ENCODE measurements around the genes SLC12A9 and IFT22.

GRCh38 chr7:100835586-100836859 is 8.7 kb upstream of the EPHB4 start:
- PRO-cap = no peak
- RAMPAGE, long total RNA = no peak

DNA sequence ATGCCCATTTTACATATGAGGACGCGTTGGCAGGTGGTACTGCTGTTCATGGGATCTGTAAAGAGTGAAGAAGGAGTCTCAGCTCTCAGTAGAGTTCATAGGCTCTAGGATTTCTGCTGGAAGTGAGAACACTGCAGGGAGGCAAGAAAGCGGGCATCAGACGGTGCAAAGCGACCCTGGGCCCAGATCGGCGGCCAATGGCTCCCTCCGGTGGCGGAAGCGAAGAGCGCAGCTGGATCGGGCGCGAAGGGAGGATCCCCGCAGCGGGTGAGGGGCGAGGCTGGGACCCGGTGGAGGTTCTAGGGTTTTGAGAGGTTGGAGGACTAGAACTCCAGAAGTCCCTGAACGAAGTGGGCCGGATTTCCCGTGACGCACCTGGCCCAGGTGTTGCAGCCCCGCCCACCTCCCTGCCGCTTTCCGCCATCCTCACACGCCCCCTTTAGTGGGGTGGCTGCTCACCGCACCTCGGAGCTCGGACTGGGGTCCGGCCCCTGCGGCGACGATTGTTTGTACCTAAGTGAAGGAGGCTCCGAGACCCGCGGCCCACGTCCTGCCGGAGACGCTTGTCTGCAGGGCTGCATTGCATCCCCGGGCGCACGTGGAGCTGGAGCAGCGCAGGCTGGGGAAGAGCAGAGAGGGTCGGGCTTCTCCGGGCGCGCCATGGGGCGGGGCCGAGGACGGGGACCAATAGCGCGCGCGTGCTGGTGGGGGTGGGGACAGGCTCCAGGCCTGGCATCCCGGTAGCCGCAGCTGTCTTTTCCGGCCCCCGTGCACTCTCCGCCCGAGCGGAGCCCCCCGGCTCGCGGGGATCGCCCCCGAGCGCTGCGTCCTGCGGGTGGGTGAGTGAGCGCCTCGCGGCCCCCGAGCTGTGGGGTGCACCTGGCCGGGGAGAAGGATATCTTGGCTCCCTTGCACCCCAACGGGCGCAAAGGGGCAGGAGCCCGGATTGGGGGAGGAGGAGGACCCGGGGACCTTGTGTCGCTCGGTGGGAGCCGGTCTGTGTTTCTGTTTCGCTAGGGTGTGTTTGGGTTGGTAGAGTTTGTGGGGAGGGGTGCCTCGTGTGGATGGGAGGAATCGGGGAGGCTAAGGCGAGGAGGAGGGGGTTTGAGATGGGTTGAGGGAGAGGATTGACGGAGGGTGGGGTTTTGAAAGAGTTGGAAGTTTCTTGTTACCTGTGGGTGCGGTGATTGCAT is at the start of gene SLC12A9:
Gene SLC12A9, plus strand, starts transcription at position 713 of the 1,193 bp plus-strand sequence.
- PRO-cap = bidirectional peak, plus-strand start at position 719 of the sequence, minus-strand start at position 621 of the sequence
- RAMPAGE, long total RNA = start-site peak on the minus strand centred at position 628 of the sequence, 35 bp wide, 27 reads; start-site peak on the plus strand centred at position 767 of the sequence, 117 bp wide, 55 reads

DNA sequence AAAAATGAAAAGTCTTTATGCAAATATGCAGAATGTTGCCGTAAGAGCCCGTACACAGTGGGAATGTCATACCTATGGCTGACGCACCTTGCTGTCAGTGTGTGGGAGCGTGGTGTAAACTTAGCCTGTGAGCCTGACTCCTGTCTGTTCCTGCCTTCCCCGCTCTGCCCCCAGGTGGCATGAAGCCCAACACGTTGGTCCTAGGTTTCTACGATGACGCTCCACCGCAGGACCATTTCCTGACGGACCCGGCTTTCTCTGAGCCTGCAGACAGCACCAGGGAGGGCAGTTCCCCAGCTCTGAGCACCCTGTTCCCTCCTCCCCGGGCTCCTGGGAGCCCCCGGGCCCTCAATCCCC is 1.7 kb upstream of the TRIP6 start:
- PRO-cap = no peak
- RAMPAGE, long total RNA = no peak

GRCh38 chr7:100865902-100866766 is 1.1 kb upstream of the TRIP6 start:
- PRO-cap = unidirectional peak, plus-strand start at chr7:100866168; unidirectional peak, plus-strand start at chr7:100866221
- RAMPAGE, long total RNA = start-site peak on the plus strand at chr7:100866081-100866197, 19 reads

DNA sequence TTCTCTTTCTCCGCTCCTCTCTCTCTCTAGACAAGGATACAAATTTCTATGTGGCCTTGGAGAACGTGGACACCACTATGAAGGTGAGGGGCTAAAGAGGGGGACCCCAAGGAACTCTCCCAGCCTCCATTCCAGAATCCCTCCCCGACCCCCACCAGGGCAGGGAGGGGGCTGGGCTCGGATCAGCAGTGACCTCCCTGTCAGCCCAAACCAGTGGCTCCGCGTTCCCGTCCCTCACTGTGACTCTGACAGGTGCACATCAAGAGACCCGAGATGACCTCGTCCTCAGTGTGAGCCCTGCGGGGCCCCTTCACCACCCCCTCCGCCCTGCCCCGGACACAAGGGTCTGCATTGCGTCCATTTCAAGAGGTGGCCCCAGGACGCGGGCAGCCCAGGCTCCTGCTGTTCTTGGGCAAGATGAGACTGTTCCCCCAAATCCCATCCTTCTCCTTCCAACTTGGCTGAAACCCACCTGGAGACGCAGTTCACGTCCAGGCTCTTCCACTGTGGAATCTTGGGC is 2.4 kb upstream of the MUC12 start:
- PRO-cap = no peak
- RAMPAGE, long total RNA = no peak

- PRO-cap = no peak
- RAMPAGE, long total RNA = no peak
Observed at GRCh38 chr7:100968543-100969108, 739 bp upstream of the MUC12 start.

DNA sequence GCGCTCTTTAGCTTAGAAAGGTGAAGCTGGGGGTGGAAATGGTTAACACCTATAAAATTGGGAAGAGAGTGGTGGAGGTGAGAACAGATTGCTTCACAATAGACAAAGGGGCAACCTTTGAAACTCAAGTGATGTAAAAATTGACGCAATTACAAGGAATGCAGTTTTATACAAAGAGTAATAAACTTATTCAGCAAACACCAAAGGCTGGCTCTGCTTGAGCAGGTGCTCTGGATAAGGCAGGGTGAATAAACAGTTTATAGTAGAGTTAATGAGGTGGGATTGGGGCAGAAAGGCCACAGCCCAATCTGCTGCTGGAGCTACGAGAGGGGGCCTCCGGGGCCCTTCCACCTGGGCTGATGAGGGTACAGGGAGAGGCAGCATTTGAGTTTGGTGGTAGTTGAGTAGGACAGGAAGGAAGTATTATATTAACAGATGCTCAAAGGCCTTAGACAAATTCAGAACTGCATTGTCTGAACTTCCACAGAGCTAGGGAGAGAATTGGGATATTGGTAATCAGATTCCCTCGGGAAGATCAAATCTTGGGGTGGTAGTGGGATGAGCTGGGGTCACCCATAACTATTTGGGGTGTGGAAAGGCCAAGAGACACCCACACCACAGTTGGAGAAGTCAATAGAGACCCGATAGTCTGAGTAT is 6.1 kb downstream of the MUC12 start:
- PRO-cap = no peak
- RAMPAGE, long total RNA = no peak

GRCh38 chr7:101232906-101233854 is 4.4 kb downstream of the CLDN15 start:
- PRO-cap = no peak
- RAMPAGE, long total RNA = no peak

- PRO-cap = no peak
- RAMPAGE, long total RNA = no peak
Observed at GRCh38 chr7:101235723-101235999, 1.9 kb downstream of the CLDN15 start.

DNA sequence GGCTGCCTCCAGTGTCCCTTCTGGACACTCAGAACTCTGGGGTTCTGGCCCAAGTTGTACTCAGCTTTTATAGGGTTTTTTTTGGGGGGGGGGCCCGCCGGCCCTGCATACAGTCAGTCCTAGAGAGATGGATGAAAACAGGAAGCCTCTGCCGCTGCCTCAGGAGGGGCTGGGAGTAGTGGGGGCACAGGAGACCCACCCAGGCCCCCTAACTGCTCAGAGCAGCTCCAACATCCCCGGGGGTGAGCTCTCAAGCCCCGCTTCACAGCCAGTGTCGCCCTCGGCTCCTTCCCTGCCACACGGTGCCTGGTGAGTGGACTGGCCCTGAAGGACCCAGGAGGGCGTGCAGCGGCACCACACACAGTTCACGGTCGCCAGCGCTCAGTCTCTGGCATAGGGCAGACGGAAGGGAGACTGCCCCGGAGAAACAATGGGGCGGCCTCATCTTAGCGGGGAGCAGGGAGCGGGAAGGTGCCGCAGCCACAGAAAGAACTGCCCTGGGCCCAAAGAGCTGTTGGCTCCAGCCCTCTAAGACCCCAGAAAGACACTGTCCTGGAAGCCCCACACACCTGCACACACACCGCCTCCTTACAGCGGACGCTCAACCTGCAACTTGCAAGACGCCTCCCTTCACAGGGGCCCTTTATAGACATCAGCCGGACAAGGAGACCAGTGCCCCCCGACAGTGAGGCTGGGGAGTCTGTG is 1.3 kb downstream of the CLDN15 start:
- PRO-cap = no peak
- RAMPAGE, long total RNA = no peak

DNA sequence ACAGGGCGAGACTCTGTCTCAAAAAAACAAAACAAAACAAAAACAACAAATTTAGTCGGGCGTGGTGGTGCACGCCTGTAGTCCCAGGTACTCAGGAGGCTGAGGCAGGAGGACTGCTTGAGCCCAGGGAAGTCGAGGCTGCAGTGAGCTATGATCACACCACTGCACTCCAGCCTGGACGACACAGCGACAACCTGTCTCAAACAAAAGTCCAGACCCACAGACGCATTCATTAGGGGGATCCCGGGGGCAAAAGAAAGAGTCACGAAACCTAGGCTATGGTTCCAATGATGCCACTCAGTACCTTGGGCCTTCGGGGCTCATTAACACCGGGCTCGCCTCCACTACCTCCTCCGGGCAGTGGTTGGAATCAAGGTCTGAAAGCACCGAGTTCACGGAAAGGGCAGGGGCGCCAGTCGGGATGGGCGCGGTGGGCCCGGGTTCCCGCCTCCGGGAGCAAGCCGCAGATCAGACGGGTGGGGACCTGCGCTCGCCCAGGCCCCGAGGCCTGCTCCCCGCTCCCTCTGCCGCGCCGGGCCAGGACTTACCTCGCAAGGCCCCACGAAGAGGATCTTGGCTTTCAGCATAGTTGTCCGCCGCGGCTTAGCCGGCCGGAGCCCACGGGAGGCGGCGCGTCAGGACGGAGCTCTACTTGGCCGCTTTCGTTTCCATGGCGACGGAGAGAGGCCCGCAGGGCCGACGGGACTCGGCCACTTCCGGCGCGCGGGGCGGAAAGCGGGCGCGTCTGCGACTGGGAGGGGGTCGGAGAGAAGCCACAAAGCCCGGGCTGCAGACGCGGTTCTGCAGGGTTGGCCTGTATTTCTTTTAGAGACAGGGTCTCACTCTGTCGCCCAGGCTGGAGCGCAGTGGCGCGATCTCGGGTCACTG is at the start of gene IFT22:
Gene IFT22, minus strand, starts transcription at position 690 of the 888 bp plus-strand sequence.
- PRO-cap = bidirectional peak, plus-strand start at position 713 of the sequence, minus-strand start at position 668 of the sequence
- RAMPAGE, long total RNA = start-site peak on the minus strand centred at position 652 of the sequence, 54 bp wide, 160 reads

- PRO-cap = no peak
- RAMPAGE, long total RNA = no peak
Observed at GRCh38 chr7:101390720-101391706, 28.3 kb downstream of the COL26A1 start.

DNA sequence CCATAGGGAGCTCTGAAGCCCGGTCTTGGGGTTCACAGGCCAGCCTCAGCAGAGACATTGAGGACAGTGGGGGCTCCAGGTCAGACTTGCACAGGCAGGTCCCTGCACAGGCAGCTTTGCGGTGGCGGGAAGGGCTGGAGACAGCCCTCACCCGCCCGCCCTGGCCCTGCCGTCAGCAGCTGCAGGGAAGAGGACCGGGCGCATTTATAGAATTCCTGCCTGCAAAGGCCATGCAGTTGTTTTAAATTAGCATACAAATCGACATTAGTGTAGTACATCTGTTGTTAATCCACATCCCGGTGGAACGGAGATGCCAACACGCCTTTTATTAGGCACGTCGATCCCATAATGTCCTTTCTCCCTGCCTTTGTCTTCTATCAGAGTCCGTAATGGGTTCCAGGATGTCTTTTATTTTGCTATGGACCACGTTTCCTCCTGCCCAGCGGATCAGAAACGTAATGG is 123.7 kb downstream of the COL26A1 start:
- PRO-cap = no peak
- RAMPAGE, long total RNA = no peak

DNA sequence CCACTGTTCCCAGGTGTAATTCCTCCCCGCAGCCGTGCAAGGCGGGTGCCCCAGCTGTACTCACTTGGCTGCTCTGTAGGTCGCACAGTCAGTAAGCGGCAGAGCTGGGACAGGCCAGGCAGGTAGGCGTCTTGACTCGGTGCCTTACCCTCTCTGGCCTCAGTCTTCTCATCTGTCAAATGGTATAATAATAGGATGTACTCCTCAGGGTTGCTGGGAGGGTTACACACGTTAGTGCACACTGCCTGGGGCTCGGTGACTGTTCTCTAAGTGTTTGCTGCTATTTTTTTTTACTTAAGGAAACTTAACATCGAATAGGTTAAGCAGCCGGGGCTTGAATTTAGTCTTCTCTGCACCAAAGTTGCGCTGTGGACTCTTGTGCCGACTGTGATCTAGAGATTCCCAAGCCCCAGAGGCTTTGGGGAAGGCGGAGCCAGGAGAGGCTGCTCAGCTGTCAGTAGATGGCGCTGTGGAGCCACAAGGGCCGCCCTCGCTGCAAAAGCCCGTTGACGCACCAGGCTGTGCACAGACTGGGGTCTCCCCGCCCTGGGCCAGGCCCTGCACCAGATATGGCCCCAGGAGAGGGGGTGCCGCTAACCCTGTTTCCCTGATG is 26.9 kb downstream of the MYL10 start:
- PRO-cap = no peak
- RAMPAGE, long total RNA = no peak

DNA sequence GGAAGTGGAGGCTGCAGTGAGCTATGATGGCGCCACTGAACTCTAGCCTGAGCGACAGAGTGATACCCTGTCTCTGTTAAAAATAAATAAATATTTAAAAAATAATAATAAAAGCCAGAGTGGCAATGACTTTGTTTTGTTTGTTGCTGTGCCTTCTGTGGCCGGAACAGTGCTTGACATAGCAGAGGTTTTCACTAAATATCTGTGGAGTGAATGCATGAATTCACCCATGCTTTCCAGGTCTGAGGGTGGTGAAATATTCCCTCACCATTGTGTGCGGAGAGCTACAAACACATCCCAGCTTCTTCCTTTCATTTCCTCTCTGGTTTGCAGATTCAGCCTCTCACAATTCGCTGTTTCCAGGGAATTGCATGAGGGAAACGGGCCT is 48.1 kb upstream of the CUX1 start:
- PRO-cap = no peak
- RAMPAGE, long total RNA = no peak

GRCh38 chr7:101825318-101825530 is 7.8 kb downstream of the CUX1 start:
- PRO-cap = no peak
- RAMPAGE, long total RNA = no peak

GRCh38 chr7:101912701-101912900 is 95.2 kb downstream of the CUX1 start:
- PRO-cap = bidirectional peak, plus-strand start at chr7:101913060, minus-strand start at chr7:101912833
- RAMPAGE, long total RNA = no peak

- PRO-cap = unidirectional peak, plus-strand start at chr7:101923486
- RAMPAGE, long total RNA = no peak
Observed at GRCh38 chr7:101922889-101923922, 105.8 kb downstream of the CUX1 start.

GRCh38 chr7:101945744-101946365 is 128.4 kb downstream of the CUX1 start:
- PRO-cap = no peak
- RAMPAGE, long total RNA = start-site peak on the plus strand at chr7:101945761-101945851, 6 reads

- PRO-cap = unidirectional peak, minus-strand start at chr7:101953130
- RAMPAGE, long total RNA = no peak
Observed at GRCh38 chr7:101953047-101953452, 135.6 kb downstream of the CUX1 start.